ENCODE results near the genes PIGL and PLD6.

DNA sequence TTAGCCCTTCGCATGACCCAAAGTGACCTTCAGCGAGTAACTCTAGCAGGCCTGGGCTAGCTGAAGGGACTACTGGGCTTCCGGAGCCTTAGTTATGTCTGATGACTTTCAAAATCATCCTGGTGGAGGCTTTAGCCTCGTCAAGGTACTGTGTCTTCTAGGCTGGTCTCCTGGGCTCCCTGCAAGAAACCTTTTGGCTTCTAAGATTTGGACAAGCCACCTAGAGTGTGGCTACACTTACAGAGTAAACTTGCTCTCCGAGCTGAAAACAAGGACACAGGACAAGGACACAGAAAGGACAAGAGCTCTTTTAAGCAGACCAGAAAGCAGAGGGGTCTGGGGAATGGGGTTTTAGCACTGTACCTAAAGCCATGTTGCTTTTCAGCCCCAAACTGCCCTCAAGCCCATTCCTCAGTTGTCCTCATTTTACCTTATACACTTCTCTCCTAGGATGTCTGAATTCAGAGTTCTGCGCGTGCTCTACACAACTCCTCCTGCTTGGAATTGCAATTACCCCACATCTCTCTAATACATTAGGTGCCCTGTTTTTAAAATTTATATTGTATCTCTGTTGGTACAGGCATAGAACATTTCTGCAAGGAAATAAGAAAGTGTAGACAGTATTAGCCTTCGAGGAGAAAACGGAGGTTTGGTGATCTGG is 29.2 kb upstream of the FBXW10B start:
- RRBS: no CpG with 5 or more reads among the region's 9 CpGs

- RRBS: 3% methylated on average over 20 of the region's 29 CpGs
Measured at GRCh38 chr17:15944513-15944801, 473 bp upstream of the ADORA2B start.

GRCh38 chr17:15951995-15952636 is 7.2 kb downstream of the ADORA2B start:
- RRBS: no CpG with 5 or more reads among the region's 9 CpGs

DNA sequence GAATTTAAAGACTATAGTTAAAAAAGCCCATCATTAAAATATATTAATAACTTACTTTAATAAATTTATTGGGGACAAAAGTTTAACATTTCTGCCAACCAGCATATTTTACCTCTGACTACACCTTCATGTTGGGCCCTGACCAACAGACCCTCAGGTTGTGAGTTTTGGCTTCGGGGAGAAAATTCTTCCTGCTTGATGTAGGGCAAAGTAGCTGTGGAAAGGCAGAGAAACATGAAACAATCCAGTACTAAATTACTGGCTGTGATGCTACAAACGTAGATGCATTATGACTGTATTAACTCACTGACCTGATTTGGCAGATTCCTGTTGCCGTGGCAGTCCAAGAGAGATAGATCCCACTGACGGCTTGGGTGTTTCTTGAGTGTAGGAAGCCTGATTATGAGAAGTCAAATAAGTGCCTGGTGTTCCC is 80.7 kb downstream of the TTC19 start:
- RRBS: no CpG with 5 or more reads among the region's 4 CpGs

DNA sequence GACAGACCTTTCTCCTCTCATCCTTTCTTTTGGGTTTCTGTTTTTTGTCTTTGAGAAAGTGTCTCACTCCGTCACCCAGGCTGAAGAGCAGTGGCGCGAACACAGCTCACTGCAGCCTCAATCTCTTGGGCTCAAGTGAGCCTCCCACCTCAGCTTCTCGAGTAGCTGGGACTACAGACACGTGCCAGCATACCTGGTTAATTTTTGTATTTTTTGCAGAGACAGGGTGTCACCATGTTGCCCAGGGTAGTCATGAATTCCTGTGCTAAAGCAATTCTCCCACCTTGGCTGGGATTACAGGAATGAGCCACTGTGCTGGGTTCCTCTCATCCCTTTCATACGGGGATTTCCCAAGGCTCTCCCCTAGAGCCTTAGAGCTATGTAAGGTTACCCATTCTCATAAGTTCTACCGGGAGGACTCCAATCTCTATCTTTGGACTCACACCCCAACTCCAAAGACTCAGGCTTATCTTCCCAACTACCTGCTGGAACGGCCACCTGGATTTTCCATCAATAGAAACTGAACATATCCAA is 92.7 kb downstream of the NCOR1 start:
- RRBS: no CpG with 5 or more reads among the region's 8 CpGs

DNA sequence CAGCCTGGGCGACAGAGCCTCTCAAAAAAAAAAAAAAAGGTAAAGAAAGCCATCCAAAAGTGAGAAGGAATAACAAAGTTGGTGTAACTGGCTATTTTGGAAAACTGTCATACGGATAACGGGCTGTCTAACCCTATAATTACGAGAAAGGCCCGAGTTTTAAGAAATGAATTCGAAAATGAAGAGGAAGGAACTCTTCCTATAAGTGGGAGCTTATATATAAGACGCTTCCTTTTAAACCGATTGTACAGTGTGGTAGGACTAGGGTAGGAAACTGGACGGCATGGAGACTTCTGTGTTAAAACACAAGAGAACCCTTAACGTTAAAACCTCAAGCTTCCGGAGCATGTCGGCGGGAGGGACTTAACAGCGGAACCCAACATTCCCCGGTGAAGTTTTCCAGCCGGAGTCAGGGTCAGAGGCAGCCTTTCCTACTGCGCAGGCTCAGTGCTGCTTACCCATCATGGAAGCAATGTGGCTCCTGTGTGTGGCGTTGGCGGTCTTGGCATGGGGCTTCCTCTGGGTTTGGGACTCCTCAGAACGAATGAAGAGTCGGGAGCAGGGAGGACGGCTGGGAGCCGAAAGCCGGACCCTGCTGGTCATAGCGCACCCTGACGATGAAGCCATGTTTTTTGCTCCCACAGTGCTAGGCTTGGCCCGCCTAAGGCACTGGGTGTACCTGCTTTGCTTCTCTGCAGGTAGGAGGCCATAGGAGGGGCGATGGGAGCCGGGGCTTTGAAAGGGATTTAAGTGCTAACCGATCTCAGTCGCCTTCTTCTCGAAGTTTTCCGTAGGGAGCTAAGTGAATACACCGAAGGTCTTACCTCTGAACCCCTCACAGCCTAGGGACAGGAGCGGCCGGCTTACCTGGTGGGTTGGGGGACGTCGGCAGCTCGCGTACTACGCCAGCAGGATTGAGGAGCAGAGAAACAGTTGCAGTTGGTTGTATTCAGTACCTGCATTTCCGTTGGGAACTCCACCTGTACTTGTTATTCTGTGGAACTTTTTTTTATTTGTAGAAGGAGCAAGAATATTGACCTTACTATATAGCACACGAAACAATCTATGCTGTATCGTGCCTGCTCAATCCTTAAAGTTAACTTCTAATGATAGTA is at the start of gene PIGL:
PIGL (plus strand) TSS at position 447 of the 1,115 bp plus-strand sequence.
- RRBS: 2% methylated on average over 4 of the region's 44 CpGs

DNA sequence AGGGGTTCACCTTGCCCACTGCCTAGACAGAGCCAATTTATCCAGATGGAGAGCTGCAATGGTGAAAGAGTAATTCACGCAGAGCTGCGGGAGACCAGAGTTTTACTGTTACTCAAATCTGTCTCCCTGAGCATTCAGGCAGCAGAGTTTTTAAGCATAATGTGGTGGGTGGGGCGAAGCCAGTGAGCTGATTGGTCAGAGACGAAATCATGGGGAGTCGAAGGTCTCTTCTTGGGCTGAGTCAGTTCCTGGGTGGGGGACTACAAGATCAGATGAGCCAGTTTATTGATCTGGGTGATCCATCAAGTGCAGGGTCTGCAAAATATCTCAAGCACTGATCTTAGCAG is 26.7 kb downstream of the PIGL start:
- RRBS: no CpG with 5 or more reads among the region's 5 CpGs

- RRBS: no CpG with 5 or more reads among the region's 12 CpGs
Measured at GRCh38 chr17:16440655-16441673, 25.6 kb downstream of the TRPV2 start.

- RRBS: no CpG with 5 or more reads among the region's 13 CpGs
Measured at GRCh38 chr17:16464535-16465145, 27.4 kb downstream of the LRRC75A start.

- RRBS: no CpG with 5 or more reads among the region's 10 CpGs
Measured at GRCh38 chr17:16865172-16865572, 106.7 kb downstream of the TNFRSF13B start.

DNA sequence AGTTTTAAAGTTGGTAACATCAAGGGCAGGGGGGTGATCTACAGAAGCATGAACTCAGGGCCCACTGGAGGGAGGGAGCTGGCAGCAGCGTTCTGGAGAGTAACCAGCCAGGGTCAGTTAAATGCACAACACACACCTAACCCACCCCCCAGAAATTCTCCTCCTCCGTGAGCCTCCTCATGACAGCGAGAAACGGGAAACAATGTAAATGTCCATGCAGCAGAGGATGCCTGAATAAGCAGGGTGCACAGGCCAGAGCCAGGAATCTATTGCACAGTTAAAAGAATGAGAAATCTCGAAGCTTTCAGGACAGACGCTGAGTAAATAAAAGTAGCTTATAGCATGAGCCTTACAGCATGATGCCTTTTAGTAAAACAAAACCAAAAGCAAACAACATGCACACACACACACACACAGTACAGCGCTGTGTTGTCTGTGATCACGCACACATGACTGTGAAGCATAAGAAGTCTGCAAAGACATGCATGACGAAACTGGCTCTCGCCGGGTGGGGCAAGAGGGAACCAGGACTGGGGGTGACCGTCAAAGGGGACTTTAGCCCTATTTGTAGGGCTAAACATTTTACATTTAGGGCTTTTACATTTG is 1.7 kb upstream of the TNFRSF13B start:
- RRBS: no CpG with 5 or more reads among the region's 12 CpGs

- RRBS: no CpG with 5 or more reads among the region's 19 CpGs
Measured at GRCh38 chr17:17087077-17088199, 45.2 kb downstream of the MPRIP start.

- RRBS: no CpG with 5 or more reads among the region's 96 CpGs
Measured at GRCh38 chr17:17206060-17207162, at the start of gene PLD6. Gene PLD6, minus strand, starts transcription at chr17:17206333.

DNA sequence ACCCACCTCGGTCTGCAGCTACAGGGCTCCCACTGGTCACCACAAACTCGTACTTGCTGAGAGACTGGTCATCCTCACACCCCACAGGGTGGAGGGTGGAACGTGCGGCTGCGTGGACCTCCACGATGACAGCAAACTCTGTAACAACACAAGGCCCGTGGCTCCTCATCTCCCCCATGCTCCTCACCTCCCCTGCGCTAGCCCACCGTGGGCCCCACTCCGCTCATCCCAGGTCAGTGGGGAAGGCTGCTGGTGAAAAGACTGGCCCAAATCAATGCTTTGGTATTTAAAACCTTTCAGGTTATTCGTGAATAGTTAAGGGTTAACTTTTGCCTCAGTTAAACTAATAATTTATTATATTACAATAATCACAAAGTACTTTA is 9.0 kb upstream of the PLD6 start:
- RRBS: no CpG with 5 or more reads among the region's 11 CpGs

DNA sequence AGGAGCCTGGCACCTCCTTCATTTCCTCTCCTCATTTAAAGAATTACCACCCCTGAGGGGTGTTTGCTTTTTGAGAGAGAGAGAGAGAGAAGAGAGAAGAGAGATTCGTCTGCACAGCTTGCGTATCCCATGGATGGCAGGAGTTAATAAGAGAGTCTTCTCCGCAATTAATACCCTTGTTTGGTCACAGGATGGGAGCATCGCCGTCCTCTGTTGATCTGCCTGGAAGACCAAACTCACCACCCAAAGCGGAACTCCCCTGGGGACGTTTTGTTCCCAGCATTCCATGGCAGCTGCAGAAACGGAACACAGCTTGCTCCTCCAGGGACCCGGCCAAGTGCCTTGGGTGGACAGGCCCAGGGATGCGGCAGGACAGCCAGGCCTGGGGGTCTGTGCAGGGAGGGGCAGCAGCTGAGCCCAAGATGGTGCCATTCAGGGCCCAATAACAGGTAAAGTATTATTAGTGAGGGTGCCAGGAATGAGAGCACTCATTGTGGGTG is 83.0 kb downstream of the NT5M start:
- RRBS: no CpG with 5 or more reads among the region's 10 CpGs

GRCh38 chr17:17480239-17481095 is 3.7 kb downstream of the MED9 start:
- RRBS: no CpG with 5 or more reads among the region's 11 CpGs

GRCh38 chr17:17497277-17497476 is 982 bp upstream of the RASD1 start:
- RRBS: no CpG with 5 or more reads among the region's 2 CpGs

DNA sequence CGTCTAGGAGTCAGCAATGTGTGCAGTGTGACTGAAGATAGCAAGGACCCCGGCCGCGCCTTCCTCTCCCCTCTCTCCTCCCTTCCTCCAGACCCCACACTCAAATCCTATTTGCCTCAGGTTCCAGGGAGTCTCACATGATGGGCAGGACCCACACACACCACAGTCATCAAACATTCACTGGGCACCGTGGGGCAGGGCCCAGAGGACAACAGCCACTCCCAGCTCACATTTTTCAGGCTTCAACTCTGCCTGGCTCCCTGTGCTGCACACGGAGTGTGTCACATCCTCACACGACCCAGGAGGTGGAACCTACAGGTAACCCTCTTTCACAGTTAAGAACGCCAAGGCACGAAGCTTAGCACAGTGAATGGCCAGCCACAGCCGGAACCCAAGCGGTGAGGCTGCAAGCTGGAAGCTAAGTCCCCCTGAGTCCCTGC is 30.5 kb downstream of the PEMT start:
- RRBS: no CpG with 5 or more reads among the region's 11 CpGs

GRCh38 chr17:17566849-17567947 is 24.3 kb downstream of the PEMT start:
- RRBS: no CpG with 5 or more reads among the region's 21 CpGs

GRCh38 chr17:17694236-17695116 is 13.2 kb downstream of the RAI1 start:
- RRBS: 2% methylated on average over 64 of the region's 88 CpGs

Data from mononuclear cell (primary cell).